Gastrocnemius medialis (tissue), 3 donors: ENCODE measurements around the gene CBL.

DNA sequence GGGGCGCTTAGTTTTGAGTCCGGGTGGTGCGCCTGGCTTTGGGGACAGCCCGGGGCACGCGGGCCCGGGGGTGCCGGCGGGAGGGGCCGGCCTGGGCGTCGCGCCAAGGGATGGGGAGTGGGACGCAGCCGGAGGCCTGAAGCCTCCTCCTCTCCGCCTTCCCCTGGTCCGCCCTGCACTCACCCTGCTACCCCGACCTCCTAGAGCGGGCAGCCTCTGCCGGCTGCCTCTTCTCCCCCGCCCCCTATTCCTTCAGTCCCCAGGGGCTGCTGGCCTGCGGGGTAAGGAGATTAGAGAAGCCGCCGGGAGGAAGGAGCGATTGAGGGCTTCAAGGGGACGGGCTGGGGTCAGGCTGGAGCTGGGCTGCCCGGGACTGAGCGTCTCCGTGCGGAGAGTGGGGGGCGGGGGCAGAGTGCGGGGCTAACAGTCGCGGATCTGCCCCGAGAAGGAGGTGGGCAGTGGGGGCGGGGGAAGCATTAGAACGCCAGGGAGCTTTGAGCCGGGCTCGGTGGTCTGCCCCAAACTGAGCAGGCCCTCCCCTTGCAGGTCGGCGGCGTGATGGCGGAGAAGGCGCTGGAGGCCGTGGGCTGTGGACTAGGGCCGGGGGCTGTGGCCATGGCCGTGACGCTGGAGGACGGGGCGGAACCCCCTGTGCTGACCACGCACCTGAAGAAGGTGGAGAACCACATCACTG, 703 bp downstream of the ABCG4 start:
- PRO-cap: no peak
- RAMPAGE, long total RNA, 3 experiments: no peak in any of the 3 experiments

DNA sequence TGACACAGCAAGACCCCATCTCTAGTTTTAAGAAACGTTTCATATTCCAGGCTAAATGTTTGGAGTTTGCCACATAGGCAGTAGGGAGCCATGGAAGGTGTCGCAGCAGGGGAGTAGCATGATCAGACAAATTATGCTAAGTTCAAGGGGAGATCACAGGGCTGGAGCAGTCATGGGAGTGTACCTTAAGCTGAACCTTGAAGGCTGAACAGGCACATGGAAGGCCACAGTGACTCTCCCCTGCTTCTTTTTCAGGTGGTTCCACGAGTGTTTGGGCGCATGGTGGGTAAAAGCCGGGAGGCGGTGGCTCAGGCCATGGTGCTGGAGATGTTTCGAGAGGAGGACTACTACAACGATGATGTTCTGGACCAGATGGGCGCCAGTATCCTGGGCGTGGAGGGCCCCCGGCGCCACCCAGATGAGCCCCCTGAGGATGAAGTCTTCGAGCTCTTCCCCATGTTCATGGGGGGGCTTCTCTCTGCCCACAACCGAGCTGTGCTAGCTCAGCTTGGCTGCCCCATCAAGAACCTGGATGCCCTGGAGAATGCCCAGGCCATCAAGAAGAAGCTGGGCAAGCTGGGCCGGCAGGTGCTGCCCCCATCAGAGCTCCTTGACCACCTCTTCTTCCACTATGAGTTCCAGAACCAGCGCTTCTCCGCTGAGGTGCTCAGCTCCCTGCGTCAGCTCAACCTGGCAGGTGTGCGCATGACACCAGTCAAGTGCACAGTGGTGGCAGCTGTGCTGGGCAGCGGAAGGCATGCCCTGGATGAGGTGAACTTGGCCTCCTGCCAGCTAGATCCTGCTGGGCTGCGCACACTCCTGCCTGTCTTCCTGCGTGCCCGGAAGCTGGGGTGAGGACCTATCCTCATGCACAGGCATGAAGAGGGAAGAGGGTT, 5.6 kb upstream of the NHERF4 start:
- PRO-cap: no peak
- RAMPAGE, long total RNA, 3 experiments: no peak in any of the 3 experiments

DNA sequence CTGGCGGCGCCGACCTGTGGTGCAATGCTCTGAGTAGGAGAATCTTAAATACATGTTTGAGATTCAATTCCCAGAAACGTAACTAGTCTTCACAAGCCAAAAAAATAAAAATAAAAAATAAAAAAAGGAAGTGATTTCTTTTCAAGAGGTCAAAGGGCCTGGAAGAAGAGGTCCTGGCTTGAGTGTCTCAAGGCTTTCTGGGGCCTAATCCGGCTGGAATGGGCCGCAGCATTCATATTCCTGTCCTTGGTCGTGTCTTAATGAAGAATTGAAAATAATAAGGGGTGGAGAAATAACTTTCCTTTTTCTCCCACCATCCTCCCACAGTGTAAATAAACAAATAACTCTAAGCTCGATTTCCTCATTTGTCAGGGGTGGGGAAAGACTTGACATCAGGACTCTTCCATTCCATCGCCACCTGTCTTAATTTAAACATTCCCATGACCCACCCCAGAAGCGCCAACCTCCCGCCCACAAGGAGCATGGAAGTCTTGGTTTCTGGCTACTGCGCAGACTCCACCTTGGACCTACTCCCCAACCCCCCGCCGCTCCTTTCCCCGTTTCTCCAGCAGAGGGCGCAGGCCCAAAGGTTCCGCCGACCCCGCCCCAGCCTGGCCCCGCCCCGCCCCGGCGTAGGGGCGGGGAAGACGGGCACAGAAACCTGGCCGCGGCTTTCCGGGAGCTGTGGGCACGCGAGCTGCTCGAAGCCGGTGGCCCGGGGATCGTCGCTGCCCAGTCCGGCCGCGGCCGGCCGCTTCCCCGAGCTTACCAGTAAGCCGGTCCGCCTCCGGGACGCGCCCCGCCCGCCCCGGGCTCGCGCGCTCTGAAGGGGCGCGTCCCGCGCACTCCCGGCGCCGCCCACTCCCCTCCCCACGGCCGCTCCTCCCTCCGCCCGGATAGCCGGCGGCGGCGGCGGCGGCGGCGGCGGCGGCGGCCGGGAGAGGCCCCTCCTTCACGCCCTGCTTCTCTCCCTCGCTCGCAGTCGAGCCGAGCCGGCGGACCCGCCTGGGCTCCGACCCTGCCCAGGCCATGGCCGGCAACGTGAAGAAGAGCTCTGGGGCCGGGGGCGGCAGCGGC, at the start of gene CBL:
CBL (plus strand) TSS at position 951 of the 1,077 bp plus-strand sequence.
- PRO-cap: bidirectional peak, plus-strand start at position 685 of the sequence, minus-strand start at position 529 of the sequence; bidirectional peak, plus-strand start at position 906 of the sequence, minus-strand start at position 767 of the sequence
- RAMPAGE, long total RNA, 3 experiments: no peak in any of the 3 experiments

DNA sequence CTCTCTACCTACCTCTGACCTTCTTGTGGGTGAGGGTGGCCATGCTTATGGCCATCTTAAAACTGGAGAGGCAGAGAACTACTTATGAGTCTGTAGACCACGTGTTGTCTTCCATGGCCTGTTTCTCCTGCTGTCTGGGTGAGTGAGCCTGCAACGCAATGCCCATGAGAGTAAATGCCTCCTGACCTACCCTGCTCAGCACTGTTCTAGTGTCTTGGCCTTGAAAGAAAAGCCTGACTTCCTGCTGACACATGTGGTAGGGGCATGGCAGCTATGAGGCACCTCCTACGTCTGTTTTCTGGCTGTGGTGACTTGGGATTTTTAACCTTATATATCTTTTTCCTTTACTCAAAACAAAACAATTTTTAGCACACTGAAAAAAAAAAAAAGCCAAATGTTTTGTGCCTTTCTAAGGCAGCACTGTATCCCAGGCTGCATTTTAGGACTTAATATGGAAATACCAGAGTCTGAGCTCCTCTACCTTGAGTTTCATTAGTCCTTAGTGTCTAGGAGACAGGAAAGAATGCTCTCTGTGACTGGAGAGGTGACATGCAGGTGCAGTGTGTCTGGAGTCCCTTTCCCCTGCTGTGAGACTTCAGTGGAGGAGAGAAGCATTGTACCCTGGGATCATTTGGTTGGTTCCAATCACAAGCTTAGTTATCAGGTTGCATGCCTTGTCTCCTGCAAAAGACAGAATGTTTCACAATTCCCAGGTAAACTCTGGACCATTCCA, 10.2 kb downstream of the MCAM start:
- PRO-cap: no peak
- RAMPAGE, long total RNA, 3 experiments: no peak in any of the 3 experiments

- PRO-cap: no peak
- RAMPAGE, long total RNA, 3 experiments: no peak in any of the 3 experiments
Measured at GRCh38 chr11:119319435-119319960, 2.6 kb upstream of the MCAM start.

- PRO-cap: no peak
- RAMPAGE, long total RNA, 3 experiments: no peak in any of the 3 experiments
Measured at GRCh38 chr11:119374064-119374717, 7.3 kb downstream of the USP2 start.

GRCh38 chr11:119422332-119423109, 451 bp downstream of the THY1 start:
- PRO-cap: no peak
- RAMPAGE, long total RNA, 3 experiments: no peak in any of the 3 experiments

GRCh38 chr11:119432391-119433147, 9.6 kb upstream of the THY1 start:
- PRO-cap: no peak
- RAMPAGE, long total RNA, 3 experiments: no peak in any of the 3 experiments

DNA sequence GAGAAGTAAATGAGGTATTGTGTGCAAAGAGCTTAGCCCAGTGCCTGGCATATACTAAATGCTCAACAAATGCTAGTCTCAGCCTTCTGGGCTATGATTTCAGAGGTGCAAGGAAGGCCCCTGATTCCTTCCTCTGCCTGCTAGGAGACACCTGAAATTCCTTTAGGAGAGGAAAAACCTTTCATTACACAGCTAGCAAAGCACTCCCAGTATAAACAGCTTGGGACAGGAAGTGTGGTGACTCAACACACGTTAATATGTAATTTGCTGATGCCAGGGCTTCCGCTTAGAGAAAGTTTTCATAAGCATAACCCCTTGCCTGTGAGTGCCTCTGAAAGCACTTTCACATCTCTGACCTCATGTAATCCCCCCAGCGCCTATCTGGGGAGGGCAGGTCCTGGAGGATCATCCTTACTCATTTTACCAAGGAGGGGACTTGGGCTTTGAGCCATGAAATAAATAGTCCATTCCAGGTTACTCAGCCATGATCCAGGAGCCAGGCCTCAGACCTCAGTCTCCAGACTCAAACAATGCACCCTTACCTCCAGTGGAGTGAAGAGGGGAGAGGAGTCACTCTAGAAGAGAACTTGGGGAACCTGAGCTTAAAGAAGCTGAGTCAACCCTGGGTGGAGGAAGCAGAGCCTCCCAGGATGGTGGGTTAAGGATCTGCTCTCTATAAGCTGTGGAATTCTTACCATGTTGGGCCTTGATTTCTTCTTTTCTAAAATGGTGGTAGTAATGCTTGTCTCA, 113.4 kb downstream of the NECTIN1 start:
- PRO-cap: no peak
- RAMPAGE, long total RNA, 3 experiments: no peak in any of the 3 experiments

- PRO-cap: no peak
- RAMPAGE, long total RNA, 3 experiments: no peak in any of the 3 experiments
Measured at GRCh38 chr11:119662573-119663105, 66.4 kb downstream of the NECTIN1 start.

- PRO-cap: no peak
- RAMPAGE, long total RNA, 3 experiments: no peak in any of the 3 experiments
Measured at GRCh38 chr11:119699001-119699843, 29.8 kb downstream of the NECTIN1 start.

DNA sequence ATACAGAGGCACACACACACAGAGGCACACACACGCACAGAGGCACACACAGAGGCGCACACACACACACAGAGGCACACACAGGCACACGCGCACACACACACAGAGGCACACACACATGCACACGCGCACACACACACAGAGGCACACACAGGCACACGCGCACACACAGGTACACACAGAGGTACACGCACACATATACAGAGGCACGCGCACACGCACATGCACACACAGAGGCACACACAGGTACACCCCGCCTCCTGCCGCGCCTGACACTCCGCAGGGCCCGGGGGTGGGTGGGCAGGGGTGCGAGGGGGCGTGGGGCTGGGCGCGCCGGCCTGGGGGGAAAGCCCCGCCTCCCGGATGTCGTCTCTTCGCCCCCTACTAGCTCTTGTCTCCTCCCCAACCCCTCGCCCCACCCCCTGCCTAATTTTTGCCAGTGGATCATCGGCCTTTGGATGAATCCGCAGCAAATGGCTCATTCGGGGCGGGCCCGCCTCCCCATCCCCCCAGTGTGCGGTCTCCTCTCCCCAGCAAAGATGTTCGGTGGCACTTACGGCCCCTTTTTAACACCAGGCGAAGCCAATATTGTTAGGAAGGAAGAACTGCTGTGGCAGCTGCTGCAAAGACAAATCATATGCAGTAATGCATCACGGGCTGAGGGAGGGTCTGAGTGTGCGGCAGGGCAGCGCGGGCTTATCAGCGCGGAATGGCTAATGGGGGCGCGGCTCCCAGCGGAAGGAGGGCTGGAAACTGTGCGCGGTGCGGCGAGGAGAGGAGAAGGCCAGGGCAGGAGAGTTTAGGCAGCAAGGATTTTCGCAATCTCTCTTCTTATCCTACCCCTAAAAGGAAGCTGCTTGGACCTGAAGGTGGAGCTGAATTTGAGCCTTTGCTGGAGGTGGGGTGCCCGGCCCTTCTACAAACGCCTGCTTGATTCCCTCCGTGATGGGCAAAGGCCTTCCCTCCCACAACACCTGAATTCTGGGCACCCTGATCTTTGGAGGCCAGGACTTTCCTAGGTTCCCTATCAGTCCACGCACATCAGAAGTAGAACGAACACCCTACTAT, 13.4 kb upstream of the NECTIN1 start:
- PRO-cap: no peak
- RAMPAGE, long total RNA, 3 experiments: no peak in any of the 3 experiments

GRCh38 chr11:119892363-119892915, 163.4 kb upstream of the NECTIN1 start:
- PRO-cap: no peak
- RAMPAGE, long total RNA, 3 experiments: no peak in any of the 3 experiments

- PRO-cap: no peak
- RAMPAGE, long total RNA, 3 experiments: no peak in any of the 3 experiments
Measured at GRCh38 chr11:120122906-120123485, 14.9 kb downstream of the TRIM29 start.

GRCh38 chr11:120127183-120127598, 10.7 kb downstream of the TRIM29 start:
- PRO-cap: no peak
- RAMPAGE, long total RNA, 3 experiments: no peak in any of the 3 experiments

DNA sequence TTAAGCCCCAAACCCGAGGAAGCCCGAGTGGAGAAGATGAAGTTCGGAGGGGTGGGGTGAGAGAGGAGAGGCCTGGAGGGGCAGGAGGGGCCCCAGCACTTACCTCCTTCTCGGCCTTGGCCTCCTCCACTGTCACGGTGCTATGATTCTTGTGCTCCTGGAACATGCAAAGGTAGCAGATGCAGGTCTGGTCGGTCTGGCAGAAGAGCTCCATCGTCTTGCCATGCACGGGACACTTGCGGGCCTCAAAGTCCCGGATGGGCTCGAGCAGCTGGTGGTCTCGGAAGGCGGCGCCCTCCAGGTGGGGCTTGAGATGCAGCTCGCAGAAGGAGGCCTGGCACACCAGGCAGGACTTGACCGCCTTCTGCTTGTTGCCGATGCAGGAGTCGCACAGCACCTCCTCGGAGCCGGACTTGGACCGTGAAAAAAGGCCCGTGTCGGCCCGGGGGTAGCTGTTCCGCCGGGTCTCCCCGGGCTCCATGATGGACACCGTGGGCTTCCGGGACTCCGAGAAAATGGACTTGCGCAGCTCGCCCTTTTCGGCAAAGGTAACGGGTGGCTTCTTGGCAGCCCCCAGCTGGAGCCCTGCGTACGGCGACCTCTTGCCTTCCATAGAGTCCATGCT, 676 bp downstream of the TRIM29 start:
- PRO-cap: no peak
- RAMPAGE, long total RNA, 3 experiments: no peak in any of the 3 experiments

GRCh38 chr11:120168639-120169488, 31.0 kb upstream of the TRIM29 start:
- PRO-cap: no peak
- RAMPAGE, long total RNA, 3 experiments: no peak in any of the 3 experiments

GRCh38 chr11:120185052-120186029, 25.5 kb upstream of the OAF start:
- PRO-cap: no peak
- RAMPAGE, long total RNA, 3 experiments: no peak in any of the 3 experiments

- PRO-cap: no peak
- RAMPAGE, long total RNA, 3 experiments: no peak in any of the 3 experiments
Measured at GRCh38 chr11:120188837-120189277, 22.0 kb upstream of the OAF start.

GRCh38 chr11:120215521-120216534, 5.0 kb downstream of the OAF start:
- PRO-cap: no peak
- RAMPAGE, long total RNA, 3 experiments: no peak in any of the 3 experiments